Subcutaneous adipose tissue (tissue), 3 donors: Measurements from ENCODE around the gene CD302.

GRCh38 chr2:157439857-157440491 lies 3.9 kb downstream of the CYTIP start:
- PRO-cap = no peak
- RAMPAGE, long total RNA, 3 experiments = no peak in any of the 3 experiments

GRCh38 chr2:157441433-157441598 lies 2.6 kb downstream of the CYTIP start:
- PRO-cap = no peak
- RAMPAGE, long total RNA, 3 experiments = no peak in any of the 3 experiments

DNA sequence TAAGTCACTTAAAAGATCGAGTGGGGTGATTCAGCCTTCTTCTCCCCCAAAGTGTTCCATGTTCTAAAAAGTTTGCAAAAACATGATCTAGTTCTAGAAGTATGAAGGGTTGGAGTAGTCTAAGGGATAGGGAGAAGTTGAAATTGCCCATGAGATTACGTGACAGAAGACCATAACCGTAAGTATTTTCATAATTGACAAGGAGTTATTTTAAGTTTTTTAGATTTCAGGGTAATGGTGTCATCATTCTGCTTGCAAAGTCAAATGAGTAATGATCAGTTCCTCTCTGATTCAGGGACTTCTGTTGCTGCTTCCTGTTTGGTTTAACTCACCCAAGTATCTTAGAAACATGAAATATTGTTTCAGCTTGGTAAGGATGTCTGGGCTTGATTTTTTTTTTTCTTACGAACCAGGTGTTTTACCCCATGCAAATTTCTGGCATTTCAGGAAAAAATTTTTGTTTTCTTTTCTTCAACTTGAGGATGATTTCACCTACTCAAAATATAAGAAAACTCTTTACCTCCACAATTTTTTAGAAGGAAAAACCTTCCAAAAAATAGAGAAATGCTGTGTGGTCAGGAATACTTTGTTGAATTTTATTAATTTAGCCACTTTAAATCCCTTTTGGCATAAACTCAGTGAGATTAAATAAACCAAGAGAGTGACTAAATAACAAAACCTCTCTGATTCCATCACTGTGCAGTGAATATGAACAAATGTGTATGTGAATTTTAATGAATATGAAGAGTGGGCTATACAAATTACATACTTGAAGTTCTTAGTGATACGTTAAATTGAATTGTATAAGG lies 25.6 kb upstream of the CYTIP start:
- PRO-cap = no peak
- RAMPAGE, long total RNA, 3 experiments = no peak in any of the 3 experiments

DNA sequence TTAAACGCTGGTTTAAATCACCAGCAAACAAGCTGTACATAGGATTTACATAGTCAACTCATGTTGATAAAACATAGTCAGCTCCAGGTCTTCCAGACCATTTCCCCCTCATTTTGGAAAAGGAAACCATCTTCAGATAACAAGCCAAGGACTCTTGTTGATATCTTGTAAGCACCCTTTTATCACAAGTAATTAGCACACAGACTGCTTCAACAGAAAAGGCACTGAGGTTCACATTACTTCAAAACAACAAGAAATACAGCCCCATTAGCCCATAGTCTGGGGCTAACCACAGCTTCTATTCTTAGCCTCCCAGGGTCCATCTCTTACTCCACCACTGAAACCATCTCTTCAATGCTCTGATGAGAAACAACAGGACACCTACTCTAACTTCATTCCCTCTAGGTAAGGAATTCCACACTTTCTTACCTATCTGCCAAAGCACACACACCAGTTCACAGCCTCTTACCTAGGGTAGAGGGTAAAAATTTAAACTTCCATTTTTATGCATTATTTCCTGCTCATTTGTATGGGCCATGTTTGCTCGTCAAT lies 26.4 kb upstream of the CYTIP start:
- PRO-cap = no peak
- RAMPAGE, long total RNA, 3 experiments = no peak in any of the 3 experiments

DNA sequence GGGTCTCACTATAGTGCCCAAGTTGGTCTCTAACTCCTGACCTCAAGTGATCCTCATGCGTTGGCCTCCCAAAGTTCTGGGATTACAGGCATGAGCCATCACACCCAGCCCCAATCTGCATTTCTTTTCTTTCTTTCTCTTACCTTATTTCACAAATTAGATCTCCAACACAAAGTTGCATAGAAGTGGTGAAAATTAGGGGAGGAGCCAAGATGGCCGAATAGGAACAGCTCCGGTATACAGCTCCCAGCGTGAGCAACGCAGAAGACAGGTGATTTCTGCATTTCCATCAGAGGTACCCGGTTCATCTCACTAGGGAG lies 71.0 kb upstream of the CYTIP start:
- PRO-cap = no peak
- RAMPAGE, long total RNA, 3 experiments = no peak in any of the 3 experiments

DNA sequence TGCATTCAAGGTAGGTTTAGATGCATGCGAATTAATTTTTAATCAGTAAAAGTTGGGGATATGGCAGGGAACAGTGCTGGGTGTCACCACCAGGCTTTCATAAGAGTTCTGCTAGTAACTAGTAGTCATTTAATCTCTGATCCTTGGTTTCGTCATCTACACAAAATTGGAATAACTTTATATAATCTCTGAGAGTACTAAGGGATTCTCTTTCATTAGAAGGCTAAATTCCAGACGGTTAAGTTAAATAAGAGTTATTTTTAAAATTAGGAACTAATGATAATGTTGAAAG lies 85.5 kb upstream of the CYTIP start:
- PRO-cap = no peak
- RAMPAGE, long total RNA, 3 experiments = no peak in any of the 3 experiments

GRCh38 chr2:157789209-157789799 lies 86.8 kb downstream of the ACVR1 start:
- PRO-cap = no peak
- RAMPAGE, long total RNA, 3 experiments = no peak in any of the 3 experiments

DNA sequence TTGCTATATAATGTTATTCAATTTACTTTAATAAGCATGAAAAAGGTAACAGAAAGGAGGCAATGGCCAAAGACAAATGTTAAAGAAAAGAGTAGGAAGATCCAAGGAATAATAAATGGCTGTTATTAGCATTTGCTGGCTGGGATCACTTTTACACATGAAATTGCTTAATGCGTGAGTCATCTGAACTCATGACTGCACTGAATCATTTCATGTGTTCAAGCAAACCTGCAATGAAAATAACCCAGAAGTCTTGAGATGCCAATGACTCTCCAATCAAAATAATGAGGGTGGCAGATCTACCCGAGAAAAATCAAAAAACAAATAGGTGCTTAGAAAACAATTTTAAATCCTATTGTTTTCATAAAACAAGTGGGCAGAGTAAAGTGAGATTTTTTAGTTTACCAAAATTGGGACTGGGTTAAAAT lies 44.9 kb downstream of the ACVR1 start:
- PRO-cap = bidirectional peak, plus-strand start at position 247 of the sequence, minus-strand start at position 115 of the sequence
- RAMPAGE, long total RNA, 3 experiments = no peak in any of the 3 experiments

GRCh38 chr2:157842057-157842580 lies 34.0 kb downstream of the ACVR1 start:
- PRO-cap = no peak
- RAMPAGE, long total RNA, 3 experiments = no peak in any of the 3 experiments

DNA sequence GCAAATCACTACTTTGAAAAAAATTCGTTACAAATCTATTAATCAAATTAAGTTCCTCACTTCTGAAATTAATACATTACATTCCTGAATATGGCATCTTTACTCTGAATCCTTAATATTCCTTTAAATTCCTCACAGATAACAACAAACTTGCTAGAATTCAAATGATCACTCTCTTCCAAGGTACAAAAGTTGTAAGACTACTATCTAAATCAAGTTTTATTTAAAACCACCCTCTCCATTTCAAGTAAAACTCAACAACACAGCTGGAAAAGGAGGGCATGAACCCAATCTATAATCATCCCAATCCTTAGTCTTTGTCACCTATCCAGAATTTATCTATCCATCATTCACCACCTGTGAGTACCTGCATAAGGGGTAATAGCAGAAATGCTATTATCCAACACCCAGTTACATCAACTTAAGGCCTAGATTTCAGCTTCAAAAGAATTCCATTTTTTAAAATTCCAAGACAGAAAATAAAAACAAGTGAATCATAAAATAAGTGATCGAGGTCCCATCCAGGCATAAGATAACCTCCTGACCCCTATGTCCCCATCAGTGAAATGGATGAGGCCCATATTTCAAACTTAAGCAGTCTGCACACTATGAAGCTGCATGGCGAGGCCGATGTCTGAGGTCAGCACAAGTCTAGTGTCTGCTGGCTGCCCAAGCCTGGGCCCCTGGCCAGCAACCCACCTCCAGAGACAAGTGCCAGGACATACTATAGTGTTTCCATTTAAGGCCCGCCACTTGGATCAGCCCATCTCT lies 2.1 kb downstream of the ACVR1 start:
- PRO-cap = no peak
- RAMPAGE, long total RNA, 3 experiments = start-site peak on the minus strand in 1 of 3 experiments, centred at position 511 of the sequence, 7 reads per replicate

- PRO-cap = no peak
- RAMPAGE, long total RNA, 3 experiments = no peak in any of the 3 experiments
Measured at GRCh38 chr2:157895219-157895505, 19.0 kb upstream of the ACVR1 start.

DNA sequence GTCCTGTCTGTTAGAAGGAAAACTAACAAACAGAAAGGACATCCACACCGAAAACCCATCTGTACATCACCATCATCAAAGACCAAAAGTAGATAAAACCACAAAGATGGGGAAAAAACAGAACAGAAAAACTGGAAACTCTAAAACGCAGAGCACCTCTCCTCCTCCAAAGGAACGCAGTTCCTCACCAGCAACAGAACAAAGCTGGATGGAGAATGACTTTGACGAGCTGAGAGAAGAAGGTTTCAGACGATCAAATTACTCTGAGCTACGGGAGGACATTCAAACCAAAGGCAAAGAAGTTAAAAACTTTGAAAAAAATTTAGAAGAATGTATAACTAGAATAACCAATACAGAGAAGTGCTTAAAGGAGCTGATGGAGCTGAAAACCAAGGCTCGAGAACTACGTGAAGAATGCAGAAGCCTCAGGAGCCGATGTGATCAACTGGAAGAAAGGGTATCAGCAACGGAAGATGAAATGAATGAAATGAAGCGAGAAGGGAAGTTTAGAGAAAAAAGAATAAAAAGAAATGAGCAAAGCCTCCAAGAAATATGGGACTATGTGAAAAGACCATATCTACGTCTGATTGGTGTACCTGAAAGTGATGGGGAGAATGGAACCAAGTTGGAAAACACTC lies 66.8 kb downstream of the PKP4 start:
- PRO-cap = no peak
- RAMPAGE, long total RNA, 3 experiments = no peak in any of the 3 experiments

DNA sequence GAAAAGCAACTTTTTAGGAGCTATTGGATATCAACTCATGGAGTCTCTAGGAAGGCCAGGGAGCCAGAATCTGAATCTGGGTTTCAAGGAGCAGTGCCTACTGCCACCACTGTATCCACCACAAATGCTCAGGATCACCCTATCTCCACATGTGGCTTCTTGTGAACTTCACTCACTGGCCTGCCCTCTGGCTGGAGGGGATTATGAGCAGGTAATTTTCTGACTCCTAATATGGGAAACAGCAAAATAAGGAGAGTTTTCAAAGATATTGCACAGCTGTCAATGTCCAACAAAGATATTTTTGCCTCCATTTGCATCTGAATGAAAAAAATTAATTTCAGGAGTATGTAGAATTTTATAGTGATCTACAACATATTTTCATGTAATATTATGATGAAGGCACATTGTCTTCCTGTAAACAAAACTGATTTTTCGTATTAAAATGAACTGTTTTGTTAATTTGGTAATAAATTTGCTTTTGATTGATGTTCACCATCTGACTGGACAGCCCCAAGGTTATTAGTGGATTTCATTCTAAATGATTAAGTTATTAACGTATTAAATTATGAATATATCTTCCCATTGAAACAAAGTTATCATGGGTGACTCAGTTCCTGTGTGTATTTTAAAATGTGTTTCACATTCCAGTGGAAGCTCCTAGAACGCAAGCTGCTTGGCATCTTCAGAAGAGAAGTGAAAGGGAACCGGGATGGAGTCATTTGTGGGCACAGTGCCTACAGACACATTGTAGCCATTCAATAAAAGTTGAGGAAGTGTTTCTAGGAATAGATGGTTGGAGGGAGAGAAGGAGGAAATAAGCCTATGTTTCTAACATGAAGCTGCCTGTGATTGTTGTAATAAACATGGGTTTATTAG lies 143.2 kb downstream of the PKP4 start:
- PRO-cap = unidirectional peak, plus-strand start at position 685 of the sequence
- RAMPAGE, long total RNA, 3 experiments = no peak in any of the 3 experiments

DNA sequence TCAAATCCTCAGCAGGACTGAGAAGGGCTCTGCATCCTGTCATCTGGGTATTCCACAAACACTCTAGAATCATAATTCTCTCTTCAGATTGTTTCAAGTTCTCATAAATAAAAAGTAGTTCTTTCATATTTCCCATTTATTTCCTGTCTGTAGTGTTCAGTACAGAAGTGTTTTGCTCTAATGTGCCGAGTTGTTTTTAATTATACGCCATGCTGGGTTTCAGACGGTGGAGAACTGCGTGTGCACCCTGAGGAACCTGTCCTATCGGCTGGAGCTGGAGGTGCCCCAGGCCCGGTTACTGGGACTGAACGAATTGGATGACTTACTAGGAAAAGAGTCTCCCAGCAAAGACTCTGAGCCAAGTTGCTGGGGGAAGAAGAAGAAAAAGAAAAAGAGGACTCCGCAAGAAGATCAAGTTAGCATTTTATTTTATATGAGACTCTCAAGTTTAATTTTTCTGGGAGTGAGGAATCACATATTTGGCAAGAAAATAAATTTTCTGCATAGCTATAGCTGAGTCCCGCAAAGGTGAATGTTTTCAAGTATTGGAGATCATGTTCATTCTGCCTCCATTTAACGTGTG lies 132.4 kb upstream of the DAPL1 start:
- PRO-cap = no peak
- RAMPAGE, long total RNA, 3 experiments = no peak in any of the 3 experiments

GRCh38 chr2:159091911-159092470 lies 123.6 kb downstream of the TANC1 start:
- PRO-cap = no peak
- RAMPAGE, long total RNA, 3 experiments = no peak in any of the 3 experiments

GRCh38 chr2:159194206-159194616 lies 92.3 kb downstream of the WDSUB1 start:
- PRO-cap = no peak
- RAMPAGE, long total RNA, 3 experiments = no peak in any of the 3 experiments

DNA sequence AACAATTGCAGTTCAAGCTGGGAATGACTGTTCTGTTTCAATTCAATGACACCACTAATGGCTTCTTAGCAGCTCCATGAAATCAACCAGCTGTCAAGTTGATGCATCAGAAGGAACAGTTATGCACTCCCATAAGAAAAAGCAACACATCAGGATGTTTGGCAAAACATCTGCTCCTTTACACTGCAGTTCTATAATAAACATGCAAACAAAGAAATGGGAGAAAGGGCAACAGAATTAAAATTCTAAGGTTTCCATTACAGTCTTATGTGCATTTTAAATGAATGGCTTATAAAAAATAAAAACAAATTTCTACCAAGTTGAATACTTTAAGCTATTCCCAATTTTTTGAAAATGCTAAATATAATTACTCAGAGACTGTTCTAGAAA lies 3.7 kb downstream of the BAZ2B start:
- PRO-cap = no peak
- RAMPAGE, long total RNA, 3 experiments = no peak in any of the 3 experiments

GRCh38 chr2:159613358-159614386 lies 2.7 kb downstream of the BAZ2B start:
- PRO-cap = no peak
- RAMPAGE, long total RNA, 3 experiments = no peak in any of the 3 experiments

DNA sequence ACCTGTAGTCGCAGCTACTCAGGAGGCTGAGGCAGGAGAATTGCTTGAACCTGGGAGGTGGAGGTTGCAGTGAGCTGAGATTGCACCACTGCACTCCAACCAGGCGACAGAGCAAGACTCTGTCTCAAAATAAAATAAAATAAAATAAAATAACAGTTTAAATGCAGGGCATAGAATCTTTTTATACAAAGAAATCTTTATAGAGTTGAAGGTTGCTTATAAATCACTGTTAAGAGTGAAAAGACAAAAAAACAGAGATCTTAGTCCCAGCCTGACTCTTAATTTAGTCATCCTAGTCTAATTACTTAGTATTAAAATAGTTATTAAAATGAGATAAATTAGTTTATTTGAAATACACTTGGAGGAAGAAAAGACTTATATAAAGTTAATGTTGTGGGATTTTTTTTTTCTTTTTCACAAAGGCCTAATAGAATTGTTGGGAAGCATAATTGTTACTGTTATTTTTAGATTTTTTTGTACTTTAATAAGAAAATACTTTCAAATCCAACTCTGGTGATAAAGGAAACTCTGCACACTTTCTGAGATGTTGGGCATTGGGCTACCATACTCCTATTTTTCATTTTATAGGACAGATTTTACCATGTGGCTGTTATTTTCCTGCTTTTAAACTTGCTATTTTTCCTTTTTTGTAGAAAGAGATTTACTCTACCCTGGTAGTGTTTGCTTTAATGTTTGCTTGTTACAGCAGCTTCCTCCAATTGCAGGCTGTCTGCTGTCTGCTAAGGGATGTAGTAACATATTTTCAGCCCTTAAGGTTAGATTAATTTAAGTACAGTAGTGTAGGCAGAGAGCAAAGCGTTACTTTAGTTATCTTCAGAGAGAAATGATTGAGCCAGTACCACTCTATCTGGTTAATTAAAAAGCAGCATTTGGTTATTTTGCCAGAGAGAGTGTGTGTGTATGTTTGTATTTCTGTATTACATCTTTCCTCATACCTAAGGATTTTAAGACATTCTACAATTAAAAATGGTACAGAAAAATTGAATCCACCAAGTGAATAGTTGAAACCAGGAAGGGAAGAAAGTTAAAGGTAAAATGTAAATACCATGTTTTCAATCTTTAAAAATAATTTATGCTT lies 38.4 kb downstream of the MARCHF7 start:
- PRO-cap = no peak
- RAMPAGE, long total RNA, 3 experiments = no peak in any of the 3 experiments

DNA sequence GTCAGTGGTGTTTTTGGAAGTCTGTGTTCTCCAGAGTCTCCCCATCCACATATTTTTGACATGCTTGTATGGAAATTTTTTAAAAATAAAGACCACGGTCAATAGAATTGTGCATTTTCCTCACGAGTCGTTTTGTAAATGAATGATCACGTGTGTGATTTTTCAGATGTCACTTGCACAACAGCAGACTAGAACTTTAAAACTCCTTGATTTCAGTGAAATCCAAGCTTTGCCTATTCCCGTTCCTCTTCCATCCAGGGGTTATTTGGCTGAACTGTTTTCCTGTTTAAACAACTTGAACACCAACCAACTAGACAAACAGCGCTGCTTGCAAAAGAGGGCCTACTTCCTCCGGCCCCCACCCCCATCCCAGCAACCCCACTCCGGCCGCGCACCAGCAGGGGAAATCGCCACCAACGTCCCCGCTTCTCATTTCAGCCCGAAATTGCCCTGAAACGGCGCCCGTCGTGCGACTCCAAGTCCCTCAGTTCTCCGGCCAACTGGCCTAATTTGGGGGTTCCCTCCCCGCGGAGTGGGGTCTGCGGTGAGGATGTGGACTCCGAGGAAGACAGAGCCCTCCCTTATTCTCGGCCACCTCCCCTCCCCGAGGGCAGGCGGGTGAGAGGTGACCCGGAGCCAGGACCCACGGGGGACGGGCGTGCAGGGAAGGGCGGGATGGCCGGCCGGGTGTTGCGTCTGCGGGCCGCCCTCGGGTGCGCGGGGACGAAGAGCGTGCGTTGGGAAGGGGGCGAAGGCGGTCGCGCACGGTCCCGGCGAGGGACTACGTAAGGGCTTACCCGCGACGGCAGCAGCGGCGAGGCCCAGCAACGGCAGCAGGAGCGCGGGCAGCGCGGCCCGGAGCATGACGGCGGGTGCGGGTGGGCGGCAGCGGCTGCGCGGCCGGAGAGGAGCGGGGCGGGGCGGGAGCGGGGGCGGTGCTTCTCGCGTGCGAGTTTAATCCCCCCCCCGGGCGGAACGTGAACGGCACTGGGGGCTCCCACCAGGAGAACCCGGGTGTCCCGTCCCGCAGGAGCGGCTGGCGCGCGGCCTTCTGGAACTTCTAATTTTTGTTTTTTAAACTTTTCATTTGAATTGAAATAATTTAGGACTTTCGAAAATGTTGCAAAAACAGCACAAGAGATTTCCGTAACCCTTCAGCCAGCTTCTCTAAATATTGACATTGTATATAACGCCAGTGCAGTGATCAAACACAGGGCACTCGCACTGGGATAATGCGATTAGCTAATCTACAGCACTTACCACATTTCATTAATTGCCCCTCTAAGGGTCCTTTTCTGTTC lies at the start of gene CD302:
Gene CD302, minus strand, starts transcription at position 874 of the 1,301 bp plus-strand sequence.
- PRO-cap = bidirectional peak, plus-strand start at position 433 of the sequence, minus-strand start at position 140 of the sequence; bidirectional peak, plus-strand start at position 723 of the sequence, minus-strand start at position 620 of the sequence; bidirectional peak, plus-strand start at position 1,003 of the sequence, minus-strand start at position 874 of the sequence
- RAMPAGE, long total RNA, 3 experiments = start-site peak on the minus strand in 2 of 3 experiments, centred at positions 862 to 869 of the sequence, 2,262 to 3,781 reads per replicate